Smooth muscle cell (in vitro differentiated cells): ENCODE measurements around a stretch of chr18.

DNA sequence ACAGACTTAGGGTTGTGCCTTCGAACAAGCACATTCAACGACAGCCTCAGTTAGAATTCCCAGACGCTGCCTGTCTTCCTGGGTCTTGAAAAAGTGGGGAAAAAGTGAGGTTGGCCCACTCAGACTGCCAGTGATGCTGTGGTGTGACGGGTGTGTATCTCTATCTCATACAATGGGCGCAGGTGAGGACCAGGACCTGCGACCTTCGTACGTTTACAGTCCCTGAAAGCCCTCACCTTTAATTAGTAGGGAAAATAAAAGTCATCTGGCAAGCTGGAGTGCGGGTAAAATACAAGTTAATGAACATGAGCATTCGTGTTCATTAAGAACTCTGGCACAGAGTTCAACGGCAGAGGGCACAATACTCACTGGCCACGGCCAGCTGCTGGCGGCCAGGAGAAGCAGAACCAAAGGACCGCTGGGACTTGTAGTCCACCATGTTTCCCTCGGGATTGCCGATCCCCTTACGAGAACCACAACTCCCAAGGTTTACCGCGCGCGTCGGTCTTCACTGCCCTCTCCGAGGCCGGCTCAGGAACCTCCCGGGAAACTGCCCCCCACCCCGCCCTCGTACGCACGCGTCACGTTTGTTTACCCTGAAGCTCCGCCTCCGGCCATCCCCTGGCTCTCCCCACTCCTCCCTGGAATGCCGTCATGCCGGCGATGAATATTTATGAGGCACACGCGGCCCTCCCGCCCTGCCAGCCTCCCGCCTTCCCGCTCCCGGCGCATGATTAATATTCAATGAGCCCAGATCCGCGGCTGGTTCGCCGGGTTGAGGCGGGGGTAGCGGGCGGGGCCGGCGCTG, 512 bp upstream of the PHLPP1 start:
- RAMPAGE, long total RNA = no peak

GRCh38 chr18:62739762-62740369, 24.5 kb downstream of the PHLPP1 start:
- RAMPAGE, long total RNA = no peak

DNA sequence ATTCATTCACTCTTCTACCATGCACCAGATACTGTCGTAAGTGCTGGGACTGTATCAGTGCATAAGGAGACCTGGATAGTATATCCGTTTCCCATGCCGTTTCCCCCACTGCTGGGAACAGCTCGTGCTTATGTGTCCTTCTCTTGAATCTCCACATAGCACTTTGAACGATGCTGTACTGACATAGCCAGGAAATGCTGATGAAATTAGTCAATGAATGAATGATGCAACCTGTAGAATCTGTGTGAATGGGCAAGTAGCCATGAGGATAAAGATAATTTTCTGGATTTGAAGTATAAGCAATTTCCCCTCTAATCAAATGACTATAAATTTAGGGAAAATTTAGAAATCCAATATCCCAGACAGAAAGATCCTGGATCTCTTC, 276.0 kb downstream of the BCL2 start:
- RAMPAGE, long total RNA = no peak

DNA sequence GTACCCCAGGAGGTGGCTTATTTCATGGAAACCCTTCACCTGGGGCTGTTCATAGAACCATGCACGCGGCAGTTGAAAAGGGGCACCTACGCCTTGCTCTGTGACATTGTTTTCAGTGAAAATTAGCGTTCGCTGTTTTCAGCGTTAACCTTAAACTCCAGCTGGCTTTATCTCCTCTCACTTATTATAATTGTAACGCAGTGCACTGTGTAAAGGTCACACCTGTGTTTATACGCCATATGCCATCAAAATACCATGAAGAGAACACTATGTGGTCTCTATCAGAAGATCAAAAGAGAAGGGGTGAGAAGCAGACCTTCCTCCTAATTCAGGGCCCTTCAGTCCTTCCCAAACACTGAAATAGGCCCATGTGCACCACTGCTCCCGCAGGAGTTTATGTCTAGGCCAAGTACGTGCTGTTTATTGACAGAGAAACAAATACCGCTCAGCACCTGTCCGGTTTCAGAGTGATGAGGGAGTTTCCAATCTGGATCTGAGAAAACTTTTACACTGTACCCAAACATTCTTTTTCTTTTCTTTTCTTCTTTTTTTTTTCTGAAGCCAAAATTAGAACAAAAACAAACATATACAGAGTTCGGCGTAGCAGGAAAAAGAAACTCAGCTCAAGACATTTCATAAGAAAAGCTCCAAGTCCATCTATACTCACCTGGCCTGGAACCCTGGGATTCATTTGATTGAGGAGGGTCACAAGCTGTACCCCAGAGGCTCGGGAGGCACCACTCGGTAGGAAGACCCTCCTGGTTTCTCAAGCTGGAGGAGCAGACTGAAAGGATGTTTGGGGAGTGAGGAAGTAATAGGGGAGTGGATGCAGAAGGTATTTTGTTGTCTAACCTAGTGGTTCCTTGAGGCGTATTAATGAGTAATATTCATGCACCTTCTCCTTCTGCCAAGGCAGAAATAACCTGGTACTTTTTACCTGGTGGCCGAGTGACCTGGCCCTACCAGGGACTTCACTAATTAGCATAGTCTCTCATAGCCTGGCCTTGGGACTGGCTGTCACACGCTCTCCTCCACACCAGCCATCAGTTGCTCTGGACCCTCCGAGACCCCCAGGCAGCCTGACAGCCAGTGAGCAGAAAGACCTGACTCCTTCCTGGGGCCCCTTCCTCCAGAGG, 161.8 kb downstream of the BCL2 start:
- RAMPAGE, long total RNA = no peak

GRCh38 chr18:63159710-63160881, 159.5 kb downstream of the BCL2 start:
- RAMPAGE, long total RNA = no peak

- RAMPAGE, long total RNA = no peak
Measured at GRCh38 chr18:63225398-63225972, 94.1 kb downstream of the BCL2 start.

- RAMPAGE, long total RNA = no peak
Measured at GRCh38 chr18:63258553-63259897, 60.5 kb downstream of the BCL2 start.

DNA sequence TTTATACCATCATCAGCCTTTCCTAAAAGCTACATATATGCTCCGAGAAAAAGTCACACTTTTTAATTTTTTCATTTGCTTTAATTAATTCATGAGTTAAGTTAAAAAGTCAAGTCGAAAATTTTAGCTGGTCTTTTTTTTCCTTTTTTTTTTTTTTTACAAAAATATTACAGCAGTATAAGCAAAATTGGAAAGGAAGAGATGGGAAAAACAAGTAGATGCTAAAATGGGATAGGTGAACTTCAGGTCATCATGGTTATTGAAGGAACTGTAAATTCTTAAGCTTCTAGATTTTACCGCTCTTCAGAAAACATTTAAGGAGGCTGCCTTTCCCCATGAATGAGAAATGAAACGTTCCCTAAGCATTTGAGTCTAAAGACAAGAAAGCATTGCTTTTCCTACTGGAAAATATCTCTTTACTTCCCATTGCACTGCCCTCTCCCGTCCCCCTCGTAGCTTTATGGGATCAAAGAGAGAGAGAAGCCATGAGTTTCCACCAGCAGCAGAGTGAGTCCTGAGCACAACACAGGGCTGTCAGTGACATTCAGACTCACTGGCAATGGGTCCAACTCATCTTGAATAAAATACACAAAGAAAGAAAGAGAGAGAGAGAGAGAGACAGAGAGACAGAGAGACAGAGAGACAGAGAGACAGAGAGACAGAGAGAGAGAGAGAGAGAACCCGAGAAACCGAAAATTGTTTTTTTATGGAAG, 11.3 kb upstream of the BCL2 start:
- RAMPAGE, long total RNA = no peak

DNA sequence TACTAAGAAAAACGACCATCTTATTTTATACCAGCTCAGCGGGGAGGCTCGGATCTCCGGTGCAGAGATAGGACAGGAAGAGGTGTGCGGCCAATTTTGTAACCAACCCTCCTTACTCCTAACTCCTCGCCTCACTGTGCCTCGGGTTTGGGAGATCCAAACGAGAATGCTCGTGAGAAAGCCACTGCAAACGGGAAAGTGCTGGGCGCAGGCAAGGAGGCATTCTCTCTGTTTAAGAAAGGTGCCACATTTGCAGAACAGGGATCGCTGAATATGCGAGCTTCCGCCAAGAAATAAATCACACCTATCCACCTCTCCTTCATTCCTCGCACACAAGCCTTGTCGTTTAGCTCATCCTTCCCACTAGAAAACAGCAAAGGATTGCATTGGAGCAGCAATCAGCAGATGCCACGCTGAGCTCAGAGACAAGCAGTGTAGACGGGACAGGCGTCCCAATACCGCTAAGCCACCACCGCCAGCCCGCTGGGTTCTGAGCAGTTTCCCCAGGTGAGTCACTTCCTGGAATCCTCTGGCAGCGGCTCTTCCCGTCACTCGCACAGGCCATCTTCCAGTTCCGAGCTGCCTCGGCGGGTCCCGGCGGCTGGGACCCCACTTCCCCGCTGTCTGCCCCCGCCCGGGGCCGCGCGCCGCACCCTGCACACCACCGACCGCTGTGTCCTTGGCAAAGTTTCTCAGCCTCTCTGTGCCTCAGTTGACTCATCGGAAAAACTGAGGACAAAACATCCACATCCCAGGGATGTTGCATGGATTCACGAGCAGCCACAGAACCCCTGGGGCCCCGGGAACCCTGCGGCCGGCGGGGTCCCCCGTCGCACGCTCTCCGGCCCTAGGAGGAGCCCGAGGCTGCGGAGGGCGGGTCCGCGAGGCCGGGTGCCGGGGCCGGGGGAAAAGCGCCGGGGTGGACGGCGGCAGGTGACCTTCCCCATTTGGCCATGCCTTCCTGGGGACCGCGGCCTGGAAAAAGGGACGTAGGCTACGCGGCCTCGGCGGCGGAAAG, 751 bp downstream of the KDSR start:
- RAMPAGE, long total RNA = no peak

- RAMPAGE, long total RNA = no peak
Measured at GRCh38 chr18:63405954-63406261, 16.4 kb downstream of the VPS4B start.

- RAMPAGE, long total RNA = no peak
Measured at GRCh38 chr18:63546670-63547171, 4.6 kb downstream of the SERPINB12 start.

DNA sequence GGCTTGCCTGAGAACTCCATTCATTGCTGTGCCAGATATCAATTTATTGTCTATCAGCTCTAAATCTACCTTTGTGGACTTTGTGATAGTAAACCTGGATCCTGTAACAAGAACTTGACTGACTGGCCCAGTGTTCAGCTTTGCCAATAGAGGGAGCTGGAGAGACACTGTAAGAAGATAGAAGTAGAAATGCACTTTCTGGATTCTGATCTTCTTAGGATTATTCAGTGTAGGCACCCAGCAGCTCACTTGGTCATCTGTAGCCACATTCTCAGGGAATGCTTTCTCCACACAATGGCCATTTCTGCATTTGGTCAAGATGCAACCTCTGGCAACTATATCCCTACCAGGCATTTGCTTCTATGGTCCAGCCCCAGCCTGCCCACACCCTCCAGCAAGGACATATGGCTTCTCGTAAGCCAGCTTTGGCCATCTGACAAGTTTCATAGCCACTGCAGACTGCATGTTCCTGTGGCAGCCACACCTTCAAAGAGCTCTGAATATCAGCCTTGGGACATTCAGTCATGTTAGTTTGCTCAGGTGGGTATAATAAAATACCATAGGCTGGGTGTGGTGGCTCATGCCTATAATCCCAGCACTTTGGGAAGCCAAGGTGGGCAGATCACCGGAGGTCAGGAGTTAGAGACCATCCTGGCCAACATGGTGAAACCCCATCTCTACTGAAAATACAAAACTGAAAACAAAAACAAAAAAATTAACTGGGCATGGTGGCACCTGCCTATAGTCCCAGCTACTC, 6.0 kb upstream of the SERPINB8 start:
- RAMPAGE, long total RNA = no peak

- RAMPAGE, long total RNA = no peak
Measured at GRCh38 chr18:65415023-65415514, 335.7 kb upstream of the CDH7 start.

DNA sequence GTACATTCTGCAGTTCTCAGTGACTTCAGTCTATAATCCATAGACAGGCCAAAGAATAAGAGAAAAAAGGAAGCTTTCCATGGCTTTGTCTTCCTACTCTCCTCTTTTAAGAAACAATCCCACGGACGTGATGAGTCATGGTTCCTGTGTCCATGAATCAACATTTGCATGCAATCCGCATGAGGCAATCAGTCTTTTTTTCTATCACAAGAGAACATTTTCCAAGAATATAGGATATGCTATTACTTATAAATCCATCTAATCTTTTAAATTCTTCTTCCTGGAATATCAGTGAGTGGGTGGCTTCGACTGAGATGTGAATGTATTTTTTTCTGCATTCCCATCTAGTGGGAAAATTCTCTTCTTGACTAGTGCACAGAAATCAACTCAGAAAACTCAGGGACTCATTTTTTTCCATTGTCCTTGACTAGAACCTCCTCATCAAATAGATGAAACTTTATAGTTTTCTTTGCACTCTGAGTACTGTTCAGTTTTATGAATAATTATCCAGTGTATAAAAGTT, 43.1 kb downstream of the CCDC102B start:
- RAMPAGE, long total RNA = no peak

GRCh38 chr18:68972073-68972610, 174.3 kb downstream of the CCDC102B start:
- RAMPAGE, long total RNA = no peak

DNA sequence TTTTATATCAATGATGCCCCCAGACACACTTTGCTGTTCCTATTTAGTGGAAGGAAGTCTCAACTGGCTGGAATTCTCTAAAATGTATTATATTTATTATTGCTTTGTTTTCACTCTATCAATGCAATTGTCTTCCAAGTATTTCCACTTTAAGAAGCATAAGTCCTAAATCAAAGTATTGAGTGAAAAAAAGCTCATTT, 33.4 kb upstream of the DOK6 start:
- RAMPAGE, long total RNA = no peak

- RAMPAGE, long total RNA = no peak
Measured at GRCh38 chr18:69401410-69401994, 814 bp downstream of the DOK6 start.

- RAMPAGE, long total RNA = no peak
Measured at GRCh38 chr18:70234620-70235021, 29.1 kb upstream of the RTTN start.

DNA sequence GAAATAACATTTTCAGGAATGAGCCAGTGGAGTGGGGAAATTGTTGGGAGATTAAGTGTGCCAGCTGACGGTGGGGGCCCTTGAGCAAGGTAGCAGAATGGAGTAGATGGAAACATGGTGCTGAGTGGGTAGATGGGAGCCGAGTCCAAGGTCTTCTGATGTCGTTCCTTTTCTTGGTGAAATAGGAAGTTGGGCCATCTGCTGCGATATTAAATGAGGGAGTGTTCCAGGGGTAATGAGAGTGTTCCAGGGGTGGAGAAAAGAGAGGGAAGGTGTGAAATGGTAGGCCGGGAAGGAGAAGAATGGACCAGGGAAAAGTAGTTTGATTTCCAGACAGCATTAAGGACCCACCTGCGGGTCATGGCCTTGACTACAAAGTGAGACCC, 13.2 kb downstream of the SOCS6 start:
- RAMPAGE, long total RNA = no peak

GRCh38 chr18:70372930-70373754, 84.3 kb downstream of the SOCS6 start:
- RAMPAGE, long total RNA = no peak